ENCODE results near the gene C7orf50.

- CAGE, long polyA plus RNA = no peak
- RRBS = no CpG with 5 or more reads among the region's 52 CpGs
Measured at GRCh38 chr7:920390-921320, 33.8 kb downstream of the ADAP1 start.

DNA sequence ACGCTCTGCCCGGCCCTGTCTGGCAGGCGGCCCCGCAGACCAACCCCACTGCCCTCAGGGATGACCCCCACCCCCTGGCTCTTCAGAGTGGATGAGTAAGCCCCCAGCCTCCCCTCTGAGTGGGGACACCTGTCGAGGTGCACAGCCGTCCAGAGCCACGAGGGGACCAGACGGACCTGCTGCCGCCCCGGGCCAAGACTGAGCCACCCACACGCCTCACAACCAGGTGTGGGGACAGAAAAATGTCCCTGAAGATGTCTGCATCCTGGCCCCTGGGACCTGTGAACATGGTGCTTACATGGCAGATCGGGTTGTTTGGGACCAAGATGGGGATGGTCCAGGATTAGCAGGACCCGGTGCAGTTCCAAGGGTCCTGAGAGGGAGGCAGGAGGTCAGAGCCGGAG, 9.0 kb upstream of the ADAP1 start:
- CAGE, long polyA plus RNA = no peak
- RRBS = no CpG with 5 or more reads among the region's 14 CpGs

DNA sequence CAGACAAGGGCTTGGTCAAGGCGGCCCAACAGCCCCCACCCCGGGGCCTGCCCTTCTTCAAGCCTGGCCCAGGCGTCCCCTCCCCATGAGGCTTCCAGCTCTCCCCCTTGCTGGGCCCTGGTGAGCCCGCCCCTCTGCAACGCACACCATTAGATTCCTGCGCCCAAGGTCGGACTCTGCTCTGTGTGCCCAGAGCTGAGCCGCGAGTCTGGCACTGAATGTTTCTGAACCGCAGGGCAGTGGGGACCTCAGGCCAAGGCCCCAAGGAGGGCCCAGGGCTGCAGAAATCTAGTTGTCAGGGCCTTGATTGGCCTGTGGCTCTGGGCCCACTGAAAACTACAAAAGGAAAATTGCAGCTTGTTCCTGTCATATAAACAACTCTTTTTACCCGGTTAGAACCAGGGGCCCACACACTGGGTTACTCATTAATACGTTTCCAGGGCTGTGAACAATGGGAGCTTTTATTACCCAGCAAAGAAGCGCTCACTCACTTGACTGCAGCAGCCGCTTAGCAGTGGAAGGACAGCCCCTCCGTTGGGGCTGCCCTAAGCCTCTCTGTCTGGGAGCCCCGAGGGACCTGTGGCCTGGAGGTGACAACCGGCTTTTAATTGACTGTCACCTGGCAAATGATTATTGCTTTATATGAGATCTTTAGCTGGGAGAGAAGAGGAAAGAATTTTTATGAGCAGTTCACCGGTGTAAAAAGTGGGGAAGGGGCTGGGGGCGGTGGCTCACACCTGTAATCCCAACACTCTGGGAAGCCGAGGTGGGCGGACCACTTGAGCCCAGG, 2.4 kb upstream of the COX19 start:
- CAGE, long polyA plus RNA = no peak
- RRBS = 19% methylated on average over 2 of the region's 21 CpGs

DNA sequence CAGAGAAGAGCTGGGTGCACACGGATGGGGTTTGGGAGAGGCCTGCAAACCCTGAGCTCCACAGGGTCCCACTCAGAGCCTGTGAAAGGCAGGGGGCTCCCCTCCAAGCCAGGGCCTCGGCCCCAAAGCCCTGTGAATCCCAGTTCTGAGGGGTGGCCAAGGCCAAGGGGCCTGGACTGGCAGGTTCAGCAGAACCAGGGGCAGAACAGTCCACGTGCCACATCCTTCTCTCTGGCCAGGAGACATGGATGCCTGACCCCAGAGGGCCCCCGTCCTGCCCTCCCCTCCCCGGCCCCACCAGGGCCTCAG, 309 bp upstream of the CYP2W1 start:
- CAGE, long polyA plus RNA = no peak
- RRBS = no CpG with 5 or more reads among the region's 5 CpGs

GRCh38 chr7:1054893-1055512, 10.7 kb downstream of the GPR146 start:
- CAGE, long polyA plus RNA = no peak
- RRBS = no CpG with 5 or more reads among the region's 32 CpGs

DNA sequence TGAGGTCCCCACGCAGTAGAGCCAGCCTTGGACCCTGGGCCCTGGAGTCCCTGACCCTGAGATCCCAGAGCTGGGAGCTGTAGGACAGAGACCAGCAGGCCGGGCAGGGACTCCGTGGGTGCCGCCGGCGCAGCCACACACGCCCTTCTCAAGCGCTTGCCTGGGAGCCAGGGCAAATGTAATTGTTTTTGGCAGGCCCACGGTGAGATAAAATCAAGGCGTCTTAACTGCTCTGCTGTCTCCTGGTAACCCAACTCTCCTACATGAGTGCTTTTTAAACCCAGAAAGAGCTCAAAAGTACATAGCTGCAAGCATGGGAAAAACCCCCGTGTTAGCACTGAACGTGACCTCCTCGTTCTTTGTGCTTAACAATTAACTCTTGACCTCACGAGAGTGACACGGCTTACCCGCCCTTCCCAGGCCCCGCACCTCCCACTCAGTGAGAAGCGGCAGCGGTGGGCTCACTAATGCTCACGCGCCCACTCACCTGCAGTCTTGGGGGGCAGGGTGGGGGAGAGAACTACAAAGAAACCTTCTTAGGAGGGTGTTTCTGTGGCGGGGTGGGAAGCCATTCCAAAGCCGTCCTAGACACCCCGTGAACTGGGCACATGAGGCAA, 8.6 kb downstream of the GPER1 start:
- CAGE, long polyA plus RNA = no peak
- RRBS = no CpG with 5 or more reads among the region's 24 CpGs

DNA sequence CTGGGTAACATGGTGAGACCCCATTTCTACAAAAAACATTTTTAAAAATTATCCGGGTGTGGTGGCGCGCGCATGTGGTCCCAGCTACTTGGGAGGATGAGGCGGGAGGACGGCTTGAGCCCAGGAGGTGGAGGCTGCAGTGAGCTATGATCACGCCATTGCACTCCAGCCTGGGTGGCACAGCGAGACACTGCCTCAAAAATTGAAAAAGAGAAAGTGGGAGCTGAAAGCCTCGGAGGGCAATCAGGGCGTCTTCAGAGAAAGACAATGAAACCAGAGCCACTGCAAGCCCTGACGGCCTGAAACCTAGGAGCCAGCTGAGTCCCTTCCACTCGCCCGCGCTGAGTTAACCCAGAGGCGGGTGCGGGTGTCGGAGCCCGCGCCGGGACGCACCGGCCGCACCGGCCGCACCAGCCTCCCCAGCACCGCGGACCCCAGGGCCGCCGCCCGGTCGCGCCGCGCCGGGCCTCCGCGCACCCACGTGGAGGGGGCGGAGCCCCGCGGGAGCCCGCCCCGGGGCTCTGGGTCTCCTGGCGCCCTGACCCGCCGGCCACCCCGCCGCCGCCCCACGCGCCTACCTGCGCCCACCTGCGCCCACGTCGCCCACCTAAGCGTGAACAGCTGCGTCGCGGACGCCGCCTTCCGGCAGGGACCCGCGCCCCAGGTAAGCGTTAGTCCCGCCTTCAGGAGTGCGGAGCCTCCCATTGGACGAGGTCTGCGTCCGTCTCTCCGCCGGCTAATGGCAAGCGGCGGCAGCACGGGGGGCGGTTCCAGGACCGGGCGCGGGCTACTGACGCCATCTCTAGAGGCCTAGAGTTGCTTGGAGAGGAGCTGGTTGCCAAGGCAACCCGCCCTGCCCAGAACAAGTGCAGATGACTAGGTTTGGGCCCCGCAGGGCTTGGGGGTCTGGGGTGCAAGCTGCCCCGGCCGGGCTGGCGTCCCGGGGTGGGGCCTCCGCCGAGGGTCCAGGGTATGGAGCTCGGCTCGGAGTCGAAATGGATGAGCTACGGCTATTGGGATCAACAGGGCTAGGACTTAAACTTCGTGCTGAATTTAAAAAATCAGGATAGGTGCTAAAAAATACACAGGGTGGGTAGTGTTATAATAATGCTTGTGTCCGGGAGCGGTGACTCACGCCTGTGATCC, at the start of gene C7orf50:
Gene C7orf50 (minus strand): TSS at position 637 of the 1,146 bp plus-strand sequence.
- CAGE, long polyA plus RNA = no peak
- RRBS = 1% methylated on average over 43 of the region's 96 CpGs

- CAGE, long polyA plus RNA = no peak
- RRBS = no CpG with 5 or more reads among the region's 24 CpGs
Measured at GRCh38 chr7:1152620-1153513, 7.1 kb downstream of the ZFAND2A start.

GRCh38 chr7:1158578-1159351, 1.2 kb downstream of the ZFAND2A start:
- CAGE, long polyA plus RNA = no peak
- RRBS = 41% methylated on average over 6 of the region's 27 CpGs

GRCh38 chr7:1472896-1473589, 13.8 kb upstream of the MICALL2 start:
- CAGE, long polyA plus RNA = no peak
- RRBS = 98% methylated on average over 6 of the region's 37 CpGs

- CAGE, long polyA plus RNA = no peak
- RRBS = no CpG with 5 or more reads among the region's 16 CpGs
Measured at GRCh38 chr7:1505626-1506107, 1.5 kb upstream of the INTS1 start.

DNA sequence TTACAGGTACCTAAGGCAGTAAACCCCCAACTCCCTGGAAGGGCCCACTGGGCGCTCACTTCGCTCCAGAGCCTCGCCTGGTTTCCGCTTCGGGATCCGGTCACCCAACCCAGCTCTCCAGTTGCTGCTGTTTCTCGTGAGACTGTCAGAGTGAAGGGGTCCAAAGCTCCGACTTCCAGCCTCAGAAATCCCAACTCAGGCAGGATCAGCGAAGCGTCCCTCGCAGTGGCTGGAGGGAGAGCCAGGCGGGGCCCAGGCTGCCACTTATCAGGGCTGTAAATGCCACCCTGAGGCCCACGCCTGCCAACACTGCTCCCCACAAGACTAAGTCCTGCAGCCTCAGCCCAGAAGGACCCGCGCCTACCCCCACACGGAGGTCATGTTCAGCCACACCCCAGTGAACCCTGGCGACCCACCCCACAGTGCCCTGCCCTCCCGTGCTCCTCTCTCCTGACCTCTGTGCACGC, 3.3 kb downstream of the PSMG3 start:
- CAGE, long polyA plus RNA = no peak
- RRBS = no CpG with 5 or more reads among the region's 19 CpGs

DNA sequence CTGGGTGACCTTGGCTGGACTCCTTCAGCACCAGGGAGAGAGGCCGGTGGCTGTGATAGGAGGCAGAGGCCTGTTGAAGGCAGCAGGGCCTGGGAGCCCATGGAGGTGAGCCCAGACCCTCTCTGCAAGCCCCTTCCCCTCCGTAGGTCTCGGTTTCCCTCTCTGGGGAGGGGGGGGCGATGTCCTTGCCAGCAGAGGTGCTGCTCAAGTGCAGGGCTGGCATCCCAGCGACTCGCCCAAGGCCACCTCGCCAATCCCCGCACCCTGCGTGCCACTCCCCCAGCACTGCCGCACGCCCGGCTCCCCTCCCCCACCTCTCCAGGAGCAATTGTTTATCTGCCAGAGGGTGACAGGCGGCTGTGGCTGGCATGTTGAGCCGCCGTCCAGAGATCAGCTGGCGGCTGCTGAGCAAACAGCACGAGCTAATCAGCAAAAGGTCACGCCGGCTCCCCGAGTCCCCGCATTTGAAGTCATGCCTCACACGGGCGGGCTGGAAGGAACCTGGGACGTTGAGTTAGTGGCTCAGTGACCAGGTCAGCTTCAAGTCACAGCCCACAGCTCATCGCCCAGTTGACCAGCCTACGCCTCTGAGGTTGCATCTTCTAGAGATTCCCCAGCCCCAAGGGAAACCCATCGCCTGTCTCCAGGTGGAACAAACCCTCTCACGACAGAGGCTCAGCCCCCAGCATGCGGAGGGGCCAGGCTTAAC, 43.7 kb downstream of the ELFN1 start:
- CAGE, long polyA plus RNA = no peak
- RRBS = no CpG with 5 or more reads among the region's 29 CpGs

GRCh38 chr7:1872482-1873228, 202.6 kb downstream of the ELFN1 start:
- CAGE, long polyA plus RNA = no peak
- RRBS = no CpG with 5 or more reads among the region's 36 CpGs

DNA sequence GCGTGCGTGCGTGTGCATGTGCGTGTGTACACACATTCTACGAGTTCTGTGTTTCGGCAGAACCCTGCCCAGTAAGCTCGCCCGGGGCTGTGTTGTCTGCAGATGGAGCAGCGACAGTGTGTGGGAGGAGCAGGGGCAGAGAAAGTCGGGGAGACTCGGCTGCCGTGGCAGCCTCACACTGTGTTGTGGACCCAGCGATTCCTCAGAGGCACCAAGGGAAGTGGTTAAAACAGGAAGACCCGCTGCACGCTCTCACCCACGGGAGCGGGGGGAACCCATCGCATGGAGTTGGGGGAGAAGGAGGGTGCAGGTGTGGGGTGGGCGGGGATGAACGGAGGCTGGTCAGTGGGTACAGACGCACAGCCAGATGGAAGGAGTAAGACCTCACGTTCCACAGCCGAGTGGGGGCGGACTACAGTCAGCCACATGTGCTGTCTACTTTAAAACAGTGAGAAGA, 250.2 kb downstream of the ELFN1 start:
- CAGE, long polyA plus RNA = no peak
- RRBS = no CpG with 5 or more reads among the region's 24 CpGs

GRCh38 chr7:1924136-1924484, 254.0 kb downstream of the ELFN1 start:
- CAGE, long polyA plus RNA = no peak
- RRBS = no CpG with 5 or more reads among the region's 8 CpGs

DNA sequence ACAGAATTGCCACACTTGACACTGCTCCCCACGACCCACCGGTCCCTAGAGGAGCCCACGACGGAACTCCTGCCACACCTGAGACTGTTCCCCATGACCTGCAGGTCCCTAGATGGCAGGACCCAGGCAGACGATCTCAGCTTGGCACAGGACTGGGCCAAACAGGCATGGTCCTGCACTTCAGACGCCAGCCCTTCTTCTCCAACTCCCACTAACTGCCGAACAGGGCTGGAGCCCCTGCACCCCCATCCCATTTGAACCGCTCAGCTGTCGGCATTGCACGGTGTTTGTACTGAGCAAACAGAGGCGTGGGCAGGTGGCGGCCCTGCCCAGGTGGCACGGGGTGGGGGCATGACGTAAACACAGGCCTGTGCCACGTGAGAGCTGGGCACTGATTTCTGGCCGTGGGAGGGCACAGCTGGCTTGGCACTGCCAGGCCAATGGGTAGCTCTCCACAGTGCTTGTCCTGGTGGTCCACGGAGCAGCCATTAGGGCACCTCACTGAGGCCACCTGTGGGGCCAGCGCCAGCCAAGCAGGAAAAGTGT, 258.4 kb downstream of the ELFN1 start:
- CAGE, long polyA plus RNA = no peak
- RRBS = no CpG with 5 or more reads among the region's 18 CpGs

DNA sequence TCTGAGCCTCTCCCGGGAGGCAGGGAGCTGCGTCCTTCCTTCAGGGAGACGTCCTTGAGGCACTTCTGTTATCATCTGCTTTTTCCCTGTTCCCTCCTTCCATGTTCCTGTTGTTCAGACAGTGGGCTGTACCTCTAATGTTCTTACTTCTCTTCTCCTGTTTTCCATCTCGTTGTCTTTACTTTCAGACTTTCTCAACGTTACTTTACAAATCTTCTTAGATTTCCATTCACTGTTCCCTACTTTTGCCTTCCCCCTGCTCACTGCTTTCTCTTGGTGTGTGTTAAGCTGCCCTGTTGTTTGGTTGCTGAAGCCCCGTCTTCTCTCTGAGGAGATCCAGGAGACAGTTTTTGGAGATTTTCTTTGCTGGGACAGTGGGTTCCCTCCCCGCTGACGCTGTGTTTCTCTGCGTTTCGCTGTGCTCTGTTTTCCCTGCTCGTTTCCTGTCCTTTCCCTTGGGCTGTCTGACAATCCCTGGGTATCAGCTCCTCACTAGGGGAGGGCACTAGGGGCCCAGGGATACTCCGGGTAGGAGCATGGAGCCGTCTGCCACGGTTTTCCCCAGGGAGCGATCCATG, 262.7 kb downstream of the ELFN1 start:
- CAGE, long polyA plus RNA = no peak
- RRBS = no CpG with 5 or more reads among the region's 15 CpGs

DNA sequence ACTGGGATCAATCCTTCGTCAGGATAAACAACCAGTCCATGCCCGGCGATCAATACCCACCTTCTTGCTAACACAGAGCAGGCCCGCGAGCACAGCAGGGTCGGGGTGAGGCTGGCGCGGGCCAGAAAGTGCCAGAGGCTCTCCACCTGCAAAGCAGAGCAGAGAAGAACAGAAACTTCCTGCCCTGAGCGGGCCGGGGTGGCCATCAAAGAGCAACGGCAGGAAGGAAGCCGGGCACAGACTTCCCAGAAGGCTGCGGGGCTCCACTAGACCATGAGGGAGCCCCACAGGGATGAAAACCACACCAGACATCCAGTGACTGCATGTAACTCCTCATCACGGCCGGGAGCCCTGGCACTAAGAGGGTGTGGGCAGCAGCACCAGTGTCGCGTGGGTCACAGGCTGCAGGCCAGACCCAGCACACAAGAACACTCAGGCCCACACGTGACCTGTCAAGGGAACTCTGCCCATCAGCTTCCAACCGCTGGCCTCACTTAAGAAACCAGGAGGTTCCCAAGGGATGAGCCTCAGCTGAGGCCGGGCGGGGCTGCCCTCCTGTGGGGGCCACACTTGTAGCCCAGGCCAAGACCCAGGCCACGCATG, 166.2 kb downstream of the MAD1L1 start:
- CAGE, long polyA plus RNA = no peak
- RRBS = 90% methylated on average over 2 of the region's 22 CpGs

DNA sequence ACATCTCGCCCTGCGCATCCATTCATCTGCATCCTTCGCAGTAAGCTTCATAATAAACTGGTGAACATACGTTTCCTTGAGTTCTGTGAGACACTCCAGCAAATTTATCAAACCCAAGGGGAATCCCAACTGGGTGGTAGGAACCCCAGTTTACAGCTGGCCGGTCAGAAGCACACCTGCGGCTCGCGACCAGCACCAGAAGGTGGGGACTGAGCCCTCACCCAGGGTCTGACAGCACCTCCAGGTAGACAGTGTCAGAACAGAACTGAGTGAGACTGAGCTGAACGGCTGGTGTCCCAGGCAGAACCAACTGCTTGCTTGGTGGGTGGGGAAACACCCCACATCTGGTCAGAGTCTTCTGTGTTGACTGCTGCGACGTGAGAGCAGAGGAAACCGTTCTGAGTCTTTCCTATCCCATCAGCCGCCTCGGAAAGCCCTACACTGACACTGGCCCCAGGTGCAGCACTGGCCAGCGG, 160.8 kb downstream of the MAD1L1 start:
- CAGE, long polyA plus RNA = no peak
- RRBS = no CpG with 5 or more reads among the region's 15 CpGs

Measured in mammary epithelial cell (primary cell).